Measurements from ENCODE around the genes C4BPB and CD46.

DNA sequence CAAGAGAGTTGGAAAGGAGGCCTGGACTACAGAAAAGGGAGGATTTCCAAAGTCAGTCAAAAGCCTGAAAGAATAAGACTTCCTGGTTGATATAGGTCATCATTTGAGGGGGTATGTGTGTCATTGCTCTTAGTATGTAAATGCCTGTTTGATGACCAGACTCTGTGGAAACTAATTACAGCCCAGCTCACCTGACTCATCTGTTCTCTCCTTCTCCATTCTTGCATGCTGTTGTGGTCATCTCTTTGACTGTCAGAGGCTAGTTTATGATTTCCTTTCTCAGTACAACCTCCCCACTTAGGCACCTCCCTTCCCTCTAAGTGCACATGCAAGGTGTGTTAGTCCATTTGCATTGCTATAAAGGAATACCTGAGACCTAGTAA, 2.4 kb upstream of the C1orf116 start:
- PRO-cap, 2 experiments, result no peak in any of the 2 experiments

- PRO-cap, 2 experiments, result no peak in any of the 2 experiments
Measured at GRCh38 chr1:207043889-207044813, 6.9 kb downstream of the YOD1 start.

DNA sequence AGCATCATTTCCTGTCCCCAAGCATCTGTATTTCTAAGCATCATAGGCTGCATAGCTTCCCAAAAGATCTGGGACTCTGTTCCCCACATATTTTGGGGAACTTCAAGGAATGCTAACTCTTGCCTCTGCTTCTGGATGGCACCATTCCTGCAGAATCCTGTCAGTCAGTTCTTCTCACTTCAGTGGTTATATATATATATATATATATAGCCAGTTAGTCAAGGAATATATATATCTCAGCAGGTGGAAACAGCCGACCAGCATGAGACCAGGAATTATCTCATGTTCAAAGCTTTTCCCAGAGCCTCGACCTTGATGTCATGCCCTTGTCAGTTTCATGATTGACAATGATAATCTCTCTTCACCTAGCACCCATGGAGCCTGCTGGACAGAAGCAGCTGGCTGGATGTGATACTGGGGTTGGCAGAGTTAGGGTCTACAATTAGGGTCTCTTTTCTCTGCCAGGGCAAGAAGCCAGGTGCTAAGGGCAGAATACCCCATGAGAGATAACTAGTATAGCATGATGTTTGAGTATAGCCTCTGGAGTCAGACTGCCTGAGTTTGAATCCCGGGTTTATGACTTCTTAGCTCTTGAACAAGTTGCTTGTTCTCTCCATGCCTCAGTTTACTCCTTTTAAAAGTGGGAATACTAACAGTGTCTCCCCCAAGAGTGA, 2.5 kb downstream of the PFKFB2 start:
- PRO-cap, 2 experiments, result peak in 1 of 2 experiments; most common plus-strand start position 391 of the sequence (in 1); most common minus-strand start position 159 of the sequence (in 1)

GRCh38 chr1:207088581-207089851, at the start of gene C4BPB:
C4BPB (plus strand) TSS chr1:207088860.
- PRO-cap, 2 experiments, result no peak in any of the 2 experiments

GRCh38 chr1:207240279-207240765, 81.2 kb upstream of the CD55 start:
- PRO-cap, 2 experiments, result no peak in any of the 2 experiments

DNA sequence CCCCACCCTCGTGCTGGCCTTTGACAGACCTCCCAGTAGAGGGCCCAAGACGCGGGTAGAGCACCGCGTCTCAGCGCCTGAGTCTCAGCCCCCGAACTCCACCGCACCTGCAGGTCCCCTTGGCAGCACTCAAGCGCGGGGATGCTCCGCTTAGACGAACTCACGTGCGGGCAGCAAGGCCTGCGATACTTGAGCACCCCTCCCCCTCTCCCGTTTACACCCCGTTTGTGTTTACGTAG, 410 bp upstream of the CD55 start:
- PRO-cap, 2 experiments, result peak in 2 of 2 experiments; most common plus-strand start position 26 of the sequence (in 2); most common minus-strand start position 162 of the sequence (in 2)

DNA sequence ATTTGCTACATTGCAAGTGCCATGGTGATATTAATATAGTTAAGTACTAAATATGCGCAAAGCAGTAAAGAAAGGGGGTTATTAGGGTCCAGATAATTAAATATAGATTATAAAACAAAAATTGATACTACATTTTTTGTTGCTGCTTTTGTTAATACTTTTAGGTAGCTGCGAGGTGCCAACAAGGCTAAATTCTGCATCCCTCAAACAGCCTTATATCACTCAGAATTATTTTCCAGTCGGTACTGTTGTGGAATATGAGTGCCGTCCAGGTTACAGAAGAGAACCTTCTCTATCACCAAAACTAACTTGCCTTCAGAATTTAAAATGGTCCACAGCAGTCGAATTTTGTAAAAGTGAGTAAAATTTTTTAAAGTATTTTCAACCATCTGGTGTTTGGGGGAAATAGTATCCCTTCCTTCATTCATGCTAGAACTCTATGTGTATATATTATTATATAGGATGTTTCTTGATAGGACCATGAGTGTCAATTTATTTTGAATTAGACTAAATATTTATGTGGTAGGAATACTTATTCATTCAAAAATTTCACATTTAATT, 3.0 kb downstream of the CD55 start:
- PRO-cap, 2 experiments, result no peak in any of the 2 experiments

DNA sequence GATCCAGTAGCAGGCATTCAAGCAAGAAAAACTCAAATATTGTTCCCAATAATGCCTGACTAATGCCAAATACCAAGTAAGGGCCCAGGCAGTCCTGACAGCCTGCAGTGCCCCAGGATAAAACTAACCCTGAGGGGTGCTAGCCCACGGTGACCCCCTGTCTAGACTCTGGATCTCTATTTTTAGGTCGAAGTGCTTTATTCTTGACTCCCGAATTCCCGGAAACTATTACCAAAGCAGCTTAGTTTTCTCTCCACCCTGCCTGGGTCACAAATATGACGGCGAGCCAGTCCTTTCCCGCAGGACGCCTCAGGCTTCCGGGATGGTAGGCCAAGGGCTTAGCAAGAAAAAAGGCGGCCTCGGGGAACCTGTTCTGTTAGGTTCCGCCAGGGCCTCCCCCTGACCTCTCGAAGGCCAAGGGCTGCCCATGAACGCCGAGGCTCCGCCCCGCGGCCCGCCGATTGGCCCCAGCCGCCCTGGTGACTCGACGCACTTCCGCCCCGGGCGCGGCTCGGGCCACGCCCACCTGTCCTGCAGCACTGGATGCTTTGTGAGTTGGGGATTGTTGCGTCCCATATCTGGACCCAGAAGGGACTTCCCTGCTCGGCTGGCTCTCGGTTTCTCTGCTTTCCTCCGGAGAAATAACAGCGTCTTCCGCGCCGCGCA, at the start of gene CD46:
Gene CD46, plus strand, starts transcription at position 507 of the 666 bp plus-strand sequence.
- PRO-cap, 2 experiments, result peak in 2 of 2 experiments; most common plus-strand start position 509 of the sequence (in 1); most common minus-strand start position 170 of the sequence (in 2)

DNA sequence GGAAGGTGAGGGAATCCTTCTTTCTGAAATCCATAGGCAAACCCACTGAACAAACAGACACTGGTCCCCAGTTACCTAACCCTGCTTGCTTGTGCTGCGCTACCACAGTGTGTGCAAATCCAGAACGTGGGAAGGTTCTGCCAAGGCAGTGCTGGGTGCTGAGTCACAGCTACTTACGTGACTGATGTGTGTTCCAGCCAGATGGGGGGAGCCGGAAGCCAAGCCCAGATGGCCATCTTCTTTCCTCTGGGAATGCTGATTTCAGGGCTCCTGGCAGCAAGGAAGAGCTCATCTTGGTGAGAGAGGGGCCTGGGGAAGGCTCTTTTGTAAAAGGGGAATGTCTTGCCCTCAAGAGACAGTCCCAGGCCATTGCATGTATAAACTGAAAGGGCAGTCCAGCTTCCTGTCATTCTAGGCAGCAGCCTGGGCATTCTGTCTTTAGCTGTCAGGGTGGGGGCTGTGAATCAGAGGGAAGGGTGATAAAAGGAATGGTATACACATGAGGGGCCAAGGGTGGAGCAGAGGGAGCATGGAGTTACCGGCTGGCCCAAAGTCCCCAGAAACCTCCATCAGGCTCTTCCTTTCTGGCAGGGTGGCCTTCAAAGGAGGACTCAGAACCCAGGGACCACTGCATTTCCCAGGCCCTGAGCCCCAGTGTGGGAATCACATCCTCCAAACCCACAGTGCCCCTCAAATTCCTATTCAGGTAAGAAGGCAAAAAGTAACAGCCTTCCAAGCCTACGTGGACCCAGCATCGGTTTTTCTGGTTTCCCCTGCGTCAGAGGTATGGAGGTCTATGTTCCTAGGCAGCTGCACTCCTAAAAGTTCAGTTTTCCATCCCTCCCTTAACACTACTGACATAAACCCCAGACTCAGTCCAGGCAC, 54.2 kb downstream of the CD46 start:
- PRO-cap, 2 experiments, result peak in 1 of 2 experiments; most common plus-strand start position 258 of the sequence (in 1); most common minus-strand start position 139 of the sequence (in 1)

GRCh38 chr1:207822112-207822547, 70.3 kb downstream of the CD46 start:
- PRO-cap, 2 experiments, result peak in 2 of 2 experiments; most common plus-strand start chr1:207822340 (in 2); most common minus-strand start chr1:207822253 (in 1)

DNA sequence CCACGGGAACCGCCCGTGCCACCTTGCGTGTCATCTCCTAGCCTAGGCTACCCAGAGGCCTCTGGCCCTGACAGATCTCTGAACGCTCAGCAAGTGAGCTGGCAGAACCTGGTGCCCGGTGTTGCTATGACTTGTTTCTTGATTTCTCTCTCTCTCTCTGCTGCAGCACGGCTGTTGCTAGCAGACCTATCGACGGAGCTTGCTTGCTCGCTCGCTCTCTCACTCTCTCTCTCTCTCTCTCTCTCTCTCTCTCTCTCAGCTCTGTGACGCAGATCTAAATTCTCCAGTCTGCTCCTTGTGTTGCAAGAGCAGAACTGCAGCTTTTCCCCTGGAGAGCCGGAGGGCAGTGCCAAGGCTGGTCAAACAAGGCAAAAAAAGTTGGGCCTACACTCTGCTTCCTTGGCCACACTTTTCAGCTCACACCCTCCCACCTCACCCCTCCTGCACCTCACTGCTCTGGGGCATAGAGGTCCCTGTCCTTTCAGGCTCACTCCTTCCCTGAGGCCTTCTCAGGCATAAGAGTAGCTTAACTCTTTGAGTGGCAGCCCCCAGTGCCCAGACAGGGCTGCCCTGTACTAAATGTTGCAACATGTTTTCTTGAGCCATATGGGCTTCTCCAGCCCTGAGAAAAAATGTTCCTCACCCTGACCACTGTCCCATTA, 72.1 kb downstream of the CD46 start:
- PRO-cap, 2 experiments, result peak in 2 of 2 experiments; most common plus-strand start position 311 of the sequence (in 2); most common minus-strand start position 95 of the sequence (in 1)

- PRO-cap, 2 experiments, result peak in 2 of 2 experiments; most common plus-strand start chr1:207869314 (in 1); most common minus-strand start chr1:207869166 (in 2)
Measured at GRCh38 chr1:207868801-207869690, 41.9 kb downstream of the CD34 start.

GRCh38 chr1:207869758-207870201, 41.1 kb downstream of the CD34 start:
- PRO-cap, 2 experiments, result no peak in any of the 2 experiments

DNA sequence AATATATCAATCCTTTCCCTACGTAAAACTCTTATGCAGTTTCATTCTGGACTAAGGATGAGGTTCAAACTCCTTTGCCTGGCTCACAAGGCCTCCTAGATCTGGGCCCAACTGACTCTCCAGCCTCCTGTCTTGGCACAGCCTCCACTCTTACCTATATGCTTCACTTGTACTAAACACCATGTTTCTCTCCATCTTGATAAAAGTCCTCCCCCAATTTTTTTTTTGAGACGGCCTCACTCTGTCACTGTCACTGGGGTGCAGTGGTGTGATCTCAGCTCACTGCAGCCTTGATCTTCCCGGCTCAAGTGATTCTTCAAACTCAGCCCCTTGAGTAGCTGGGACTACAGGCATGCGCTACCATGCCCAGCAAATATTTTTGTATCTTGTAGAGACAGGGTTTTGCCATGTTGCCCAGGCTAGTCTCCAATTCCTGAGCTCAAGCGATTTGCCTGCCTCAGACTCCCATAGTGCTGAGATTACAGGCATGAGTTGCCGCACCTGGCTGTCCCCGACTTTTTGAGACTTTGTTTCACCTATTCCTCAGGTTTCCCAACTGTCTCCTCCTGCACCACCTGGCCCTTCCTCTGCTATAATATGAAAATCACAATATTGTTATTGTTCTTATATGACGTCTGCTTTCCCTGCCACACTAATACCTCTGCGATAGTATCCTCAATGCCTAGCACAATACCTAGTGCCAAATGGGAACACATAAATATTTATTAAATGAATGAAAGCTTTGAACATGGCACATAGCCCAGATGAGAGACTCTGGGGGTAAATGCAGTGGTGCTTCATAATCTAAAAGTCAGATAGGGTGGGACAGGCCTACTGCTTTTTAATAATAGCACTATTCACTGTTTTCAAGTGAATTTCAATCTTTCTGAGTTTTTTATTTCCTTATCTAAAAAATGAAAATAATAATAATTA, 39.6 kb downstream of the CD34 start:
- PRO-cap, 2 experiments, result no peak in any of the 2 experiments

DNA sequence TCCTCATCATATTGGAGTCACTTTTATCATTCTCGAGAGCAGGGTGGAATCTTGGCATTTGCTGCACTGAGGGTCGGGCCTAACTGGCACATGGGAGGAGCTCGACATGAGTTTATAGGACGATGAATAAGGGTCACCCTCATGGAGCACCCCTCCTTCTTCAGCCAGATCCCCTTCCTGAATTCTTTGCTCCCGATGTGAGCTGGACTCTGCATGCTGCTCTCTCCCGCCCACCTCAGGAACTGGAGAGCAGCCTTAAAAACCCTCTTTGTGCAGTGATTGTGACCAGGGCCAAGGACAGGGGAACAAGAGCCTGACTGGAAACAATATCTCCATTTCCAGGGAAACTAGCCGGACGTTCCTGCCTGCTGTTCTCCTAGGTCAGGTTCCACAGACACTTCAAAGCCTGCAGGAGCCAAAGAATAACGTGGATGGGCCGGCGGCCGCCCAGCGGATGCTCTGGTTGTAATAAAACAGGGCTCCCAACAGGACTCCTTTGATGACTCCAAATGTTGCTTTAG, 162.4 kb downstream of the PLXNA2 start:
- PRO-cap, 2 experiments, result no peak in any of the 2 experiments

DNA sequence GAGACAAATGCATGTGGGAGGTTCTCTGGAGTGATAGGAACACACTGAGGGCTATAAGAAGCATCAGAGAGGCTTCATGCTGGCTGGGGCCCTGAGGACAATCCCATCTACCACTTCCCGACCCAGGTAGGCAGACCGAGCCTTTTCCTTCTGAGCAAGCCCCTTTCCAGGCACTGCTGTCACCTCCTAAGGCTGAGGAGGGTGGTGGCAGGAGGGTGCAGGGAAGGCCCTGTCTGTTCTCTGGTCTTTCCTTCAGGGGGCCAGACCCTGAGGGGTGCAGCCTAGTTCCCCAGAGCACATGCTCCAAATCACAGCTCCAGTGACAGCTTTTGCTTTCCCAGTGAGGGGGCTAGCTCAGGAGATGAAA, 63.1 kb downstream of the PLXNA2 start:
- PRO-cap, 2 experiments, result no peak in any of the 2 experiments

GRCh38 chr1:208206315-208206960, 37.7 kb downstream of the PLXNA2 start:
- PRO-cap, 2 experiments, result no peak in any of the 2 experiments

DNA sequence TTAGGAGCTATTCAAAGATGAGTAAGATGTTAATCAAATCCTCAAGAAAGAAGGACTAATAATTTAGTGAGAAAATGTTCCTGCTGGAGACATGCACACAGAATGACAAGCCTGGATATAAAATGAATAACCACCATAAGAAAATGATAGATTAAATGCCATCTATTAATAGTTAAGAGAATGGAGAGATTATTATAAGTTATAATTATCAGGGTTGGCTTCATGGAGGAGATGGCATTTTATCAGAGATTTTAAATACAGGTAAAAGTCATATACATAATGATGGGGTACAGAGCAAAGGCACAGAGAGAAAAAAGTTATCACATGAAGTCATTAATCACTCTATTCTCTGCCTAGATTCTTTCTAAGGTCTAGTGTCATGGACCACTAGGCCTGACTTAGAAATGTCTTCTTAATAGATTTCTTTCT, 637.5 kb upstream of the CAMK1G start:
- PRO-cap, 2 experiments, result no peak in any of the 2 experiments

DNA sequence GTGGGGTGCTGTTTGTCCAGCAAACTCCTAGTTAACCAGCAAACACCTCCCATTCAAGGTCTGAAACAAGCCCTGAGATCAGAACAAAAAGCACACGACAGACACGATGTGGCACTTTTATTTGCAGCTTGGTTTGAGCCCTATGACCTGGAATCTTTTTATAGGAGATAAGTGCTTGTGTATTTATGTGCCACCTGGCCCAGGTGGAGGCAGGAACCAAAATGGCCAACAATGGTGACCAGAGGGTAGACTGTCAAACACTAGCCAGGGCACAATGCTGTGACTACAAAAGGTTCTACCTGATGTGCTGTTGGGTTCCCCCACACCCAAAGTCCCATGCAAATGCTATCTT, 149.7 kb upstream of the CAMK1G start:
- PRO-cap, 2 experiments, result no peak in any of the 2 experiments

DNA sequence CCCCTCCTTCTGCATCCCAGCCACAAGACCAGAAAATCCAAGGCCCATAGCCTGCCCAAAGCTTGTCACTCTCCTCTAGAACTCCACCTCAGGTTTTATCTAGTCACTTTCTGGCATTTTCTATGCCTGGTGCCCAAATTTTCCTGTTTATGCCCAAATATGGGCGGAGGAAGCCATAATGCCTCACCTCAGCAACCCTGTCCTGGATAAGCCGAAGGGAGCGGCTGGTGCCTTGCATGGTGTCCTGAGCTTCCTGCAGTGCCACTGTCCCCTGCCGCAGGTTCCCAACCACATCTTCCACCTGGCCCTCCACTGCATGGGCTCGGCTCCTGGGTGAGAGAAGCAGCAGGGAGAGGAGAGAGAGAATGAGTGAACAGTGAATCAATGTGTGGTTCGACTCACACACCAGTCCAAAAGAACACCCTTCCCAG, 34.2 kb downstream of the CAMK1G start:
- PRO-cap, 2 experiments, result no peak in any of the 2 experiments